ENCODE data around the genes NSF, MYL4 and TBX21.

- PRO-cap = no peak
- RAMPAGE, long total RNA = no peak
These were observed 72.2 kb downstream of the KANSL1 start for GRCh38 chr17:46120713-46121735.

DNA sequence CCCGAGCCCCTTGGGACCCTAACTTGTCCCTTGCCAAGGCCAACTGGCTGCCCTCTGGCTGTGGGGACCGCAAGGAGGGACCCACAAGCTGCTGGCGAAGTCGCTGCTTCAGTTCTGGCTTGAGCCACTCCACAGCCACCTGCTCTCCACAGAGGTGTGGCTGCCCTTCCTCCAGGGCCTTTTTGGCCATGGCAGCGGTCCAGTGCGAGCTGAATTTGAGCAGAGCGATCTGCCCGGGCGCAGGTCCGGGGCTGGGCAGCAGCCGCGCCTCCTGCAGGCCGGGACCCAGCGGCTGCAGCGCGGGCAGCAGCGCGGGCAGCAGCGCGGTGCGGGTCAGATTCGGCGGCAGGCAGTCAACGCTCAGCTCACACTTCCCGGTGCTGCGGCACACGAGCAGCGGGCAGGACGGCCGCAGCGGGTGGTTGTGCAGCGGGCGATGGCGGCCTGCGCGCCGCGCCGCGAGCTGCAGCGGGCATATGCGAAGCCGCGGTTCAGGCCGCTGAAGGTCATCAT is 35.0 kb upstream of the LRRC37A start:
- PRO-cap = bidirectional peak, plus-strand start at position 336 of the sequence, minus-strand start at position 404 of the sequence
- RAMPAGE, long total RNA = no peak

DNA sequence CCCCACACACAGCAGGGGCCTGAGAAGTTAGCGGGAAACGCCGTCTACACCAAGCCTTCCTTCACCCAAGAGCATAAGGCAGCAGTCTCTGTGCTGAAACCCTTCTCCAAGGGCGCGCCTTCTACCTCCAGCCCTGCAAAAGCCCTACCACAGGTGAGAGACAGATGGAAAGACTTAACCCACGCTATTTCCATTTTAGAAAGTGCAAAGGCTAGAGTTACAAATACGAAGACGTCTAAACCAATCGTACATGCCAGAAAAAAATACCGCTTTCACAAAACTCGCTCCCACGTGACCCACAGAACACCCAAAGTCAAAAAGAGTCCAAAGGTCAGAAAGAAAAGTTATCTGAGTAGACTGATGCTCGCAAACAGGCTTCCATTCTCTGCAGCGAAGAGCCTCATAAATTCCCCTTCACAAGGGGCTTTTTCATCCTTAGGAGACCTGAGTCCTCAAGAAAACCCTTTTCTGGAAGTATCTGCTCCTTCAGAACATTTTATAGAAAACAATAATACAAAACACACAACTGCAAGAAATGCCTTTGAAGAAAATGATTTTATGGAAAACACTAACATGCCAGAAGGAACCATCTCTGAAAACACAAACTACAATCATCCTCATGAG is 30.6 kb downstream of the ARL17A start:
- PRO-cap = no peak
- RAMPAGE, long total RNA = no peak

DNA sequence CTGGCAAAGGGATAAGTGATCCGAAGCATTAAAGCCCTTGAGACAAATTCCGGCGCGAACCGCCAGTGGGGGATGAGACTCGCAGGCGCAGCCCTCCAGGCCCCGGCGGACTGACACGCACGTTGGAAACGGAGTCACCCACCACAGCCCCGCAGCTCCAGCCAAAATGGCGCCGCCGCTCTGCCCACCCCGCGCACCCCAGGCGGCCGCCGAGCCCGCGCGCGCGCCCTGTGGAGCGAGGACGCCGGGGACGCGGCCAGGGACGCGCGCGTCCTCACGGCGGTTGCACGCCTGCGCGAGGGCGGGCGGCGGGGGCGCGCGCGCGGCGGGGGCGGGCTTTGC is at the start of gene NSF:
Gene NSF, plus strand, starts transcription at position 279 of the 342 bp plus-strand sequence.
- PRO-cap = no peak
- RAMPAGE, long total RNA = no peak

- PRO-cap = no peak
- RAMPAGE, long total RNA = no peak
These were observed 106.0 kb downstream of the WNT3 start for GRCh38 chr17:46712314-46713096.

DNA sequence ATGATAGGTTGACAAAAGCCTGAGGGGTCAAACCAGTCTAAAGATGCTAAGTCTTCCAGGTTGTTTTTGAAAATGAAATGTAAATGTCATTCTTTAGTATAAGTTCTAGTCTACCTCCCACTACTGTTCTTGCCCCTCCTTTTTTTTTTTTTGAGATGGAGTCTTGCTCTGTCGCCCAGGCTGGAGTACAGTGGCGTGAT is 102.5 kb downstream of the WNT3 start:
- PRO-cap = no peak
- RAMPAGE, long total RNA = no peak

GRCh38 chr17:46942418-46943200 is 19.6 kb downstream of the GOSR2 start:
- PRO-cap = unidirectional peak, plus-strand start at chr17:46942833
- RAMPAGE, long total RNA = no peak

DNA sequence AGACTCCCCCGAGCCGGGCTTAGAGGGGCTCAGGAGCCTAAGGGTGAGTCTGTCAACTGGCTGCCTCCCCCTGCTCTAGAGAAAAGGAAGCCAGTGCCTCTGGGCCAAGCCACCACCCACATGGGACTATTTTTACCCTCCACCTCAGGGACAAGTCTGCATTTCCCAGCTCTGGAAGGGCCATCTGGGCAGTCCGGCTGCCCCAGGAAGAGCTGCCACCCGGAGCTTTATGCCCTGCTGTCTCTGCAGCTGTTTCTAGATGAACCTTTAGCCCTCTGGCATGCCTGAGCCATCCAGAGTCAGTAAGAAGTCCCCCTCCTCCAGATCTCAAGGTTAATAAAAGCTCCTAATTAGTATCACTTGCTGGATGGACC is 5.3 kb upstream of the RPRML start:
- PRO-cap = no peak
- RAMPAGE, long total RNA = no peak

DNA sequence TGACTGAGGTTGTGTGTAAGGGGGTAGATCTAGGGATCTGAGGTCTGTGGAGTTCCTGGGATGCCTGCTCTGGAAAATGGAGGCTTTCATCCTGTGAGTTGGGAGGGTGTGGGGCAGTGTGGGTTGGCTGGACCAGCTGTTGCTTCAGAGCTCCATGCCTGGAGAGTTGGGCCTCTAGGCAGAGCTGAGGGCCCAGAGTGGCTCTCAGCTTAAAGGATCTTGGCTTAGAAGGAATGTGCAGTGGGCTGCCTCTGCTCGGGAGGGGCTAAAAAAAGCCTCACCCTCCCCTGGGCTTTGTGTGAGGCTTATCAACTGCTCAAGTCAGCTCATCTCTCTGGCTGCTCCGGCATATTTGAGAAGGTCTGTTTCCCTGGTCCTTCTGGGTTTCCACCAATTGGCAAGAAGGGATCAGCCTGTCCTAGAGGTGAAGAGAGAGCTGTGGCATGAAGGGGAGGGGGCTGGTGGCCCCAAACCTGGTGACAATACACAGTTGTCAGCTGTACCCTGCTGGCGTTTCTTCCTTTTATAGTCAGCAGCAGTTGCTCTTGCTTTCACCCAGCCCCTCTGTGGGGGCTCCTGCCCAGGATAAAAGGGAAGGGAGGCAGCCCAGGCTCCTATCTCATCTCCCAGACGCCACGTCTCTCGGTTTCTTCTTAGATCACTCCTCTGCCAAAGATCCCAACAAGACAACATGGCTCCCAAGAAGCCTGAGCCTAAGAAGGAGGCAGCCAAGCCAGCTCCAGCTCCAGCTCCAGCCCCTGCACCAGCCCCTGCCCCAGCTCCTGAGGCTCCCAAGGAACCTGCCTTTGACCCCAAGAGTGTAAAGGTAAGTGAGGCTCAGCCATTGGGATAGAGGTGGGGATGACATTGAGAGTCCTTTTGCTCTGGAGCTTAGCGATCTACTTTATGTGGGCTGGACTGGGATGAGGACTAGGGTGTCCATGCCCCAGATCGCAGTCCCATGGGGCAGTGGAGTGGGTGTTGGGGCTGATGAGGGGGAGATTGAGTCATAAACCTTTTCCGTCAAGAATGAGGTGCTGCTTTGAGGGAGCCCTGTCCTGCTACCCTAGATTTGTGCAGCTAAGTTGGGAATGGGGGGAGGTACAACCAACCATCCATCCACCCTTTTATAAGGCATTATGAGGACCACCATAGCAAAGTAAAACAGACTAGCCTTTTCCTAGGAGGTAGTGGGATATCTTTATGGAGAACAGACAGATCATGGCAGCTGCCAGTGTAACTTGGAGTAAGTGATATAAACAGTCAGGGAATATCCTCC is at the start of gene MYL4:
Gene MYL4, plus strand, starts transcription at position 617 of the 1,279 bp plus-strand sequence.
- PRO-cap = no peak
- RAMPAGE, long total RNA = no peak

DNA sequence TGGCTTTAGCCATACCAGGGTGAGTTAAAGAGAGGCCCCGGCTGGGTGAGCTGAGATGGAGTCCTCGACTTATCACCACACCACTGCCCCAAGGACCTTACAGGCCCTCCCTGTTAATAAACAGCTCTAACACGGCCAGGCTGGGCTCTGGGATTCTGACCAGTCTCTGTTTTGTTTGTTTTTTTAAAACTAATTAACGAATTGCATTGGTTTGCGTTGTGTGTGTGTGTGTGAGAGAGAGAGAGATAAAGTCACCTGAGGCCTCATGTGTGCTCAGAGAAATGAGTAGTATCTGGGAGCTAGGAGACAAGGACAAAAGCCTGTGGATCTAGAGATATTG is 14.3 kb downstream of the MYL4 start:
- PRO-cap = no peak
- RAMPAGE, long total RNA = no peak

GRCh38 chr17:47664750-47665900 is 15.4 kb downstream of the KPNB1 start:
- PRO-cap = no peak
- RAMPAGE, long total RNA = no peak

DNA sequence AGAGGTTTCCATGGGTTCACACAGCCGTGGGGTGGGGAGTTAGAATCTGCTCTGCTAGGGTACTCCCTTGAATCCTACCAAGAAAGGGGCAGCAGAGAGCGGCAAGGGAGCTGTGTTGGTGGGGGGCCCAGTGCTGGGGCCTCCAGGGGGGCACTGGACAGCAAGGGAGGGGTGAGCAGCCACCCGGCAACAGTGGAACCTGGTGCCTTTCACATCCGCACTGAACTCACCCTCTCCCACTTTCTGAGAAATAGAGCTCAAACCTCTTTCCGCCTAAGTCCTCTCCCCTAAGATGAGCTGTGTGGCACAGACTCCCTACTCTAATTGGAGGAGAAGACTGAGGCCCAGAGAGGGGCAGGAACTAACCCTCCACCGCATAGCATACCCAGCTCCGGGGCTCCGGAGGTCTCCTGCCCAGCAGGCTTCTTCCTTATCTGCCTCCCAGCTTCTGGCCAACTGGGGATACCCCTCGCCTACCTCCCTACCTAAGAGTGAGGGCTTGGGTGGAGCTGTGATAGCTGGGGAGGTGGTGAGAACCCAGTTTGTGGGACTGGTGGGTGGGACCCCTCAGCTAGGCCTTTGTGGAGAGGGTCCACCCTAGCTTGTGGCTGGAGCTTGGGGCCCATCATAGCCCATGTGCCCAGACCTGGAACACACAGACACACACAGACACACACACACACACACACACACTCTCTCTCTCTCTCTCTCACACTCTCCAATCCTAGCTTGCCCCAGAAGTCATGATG is 6.9 kb downstream of the TBKBP1 start:
- PRO-cap = no peak
- RAMPAGE, long total RNA = no peak

GRCh38 chr17:47707111-47707931 is 13.4 kb downstream of the TBKBP1 start:
- PRO-cap = no peak
- RAMPAGE, long total RNA = no peak

DNA sequence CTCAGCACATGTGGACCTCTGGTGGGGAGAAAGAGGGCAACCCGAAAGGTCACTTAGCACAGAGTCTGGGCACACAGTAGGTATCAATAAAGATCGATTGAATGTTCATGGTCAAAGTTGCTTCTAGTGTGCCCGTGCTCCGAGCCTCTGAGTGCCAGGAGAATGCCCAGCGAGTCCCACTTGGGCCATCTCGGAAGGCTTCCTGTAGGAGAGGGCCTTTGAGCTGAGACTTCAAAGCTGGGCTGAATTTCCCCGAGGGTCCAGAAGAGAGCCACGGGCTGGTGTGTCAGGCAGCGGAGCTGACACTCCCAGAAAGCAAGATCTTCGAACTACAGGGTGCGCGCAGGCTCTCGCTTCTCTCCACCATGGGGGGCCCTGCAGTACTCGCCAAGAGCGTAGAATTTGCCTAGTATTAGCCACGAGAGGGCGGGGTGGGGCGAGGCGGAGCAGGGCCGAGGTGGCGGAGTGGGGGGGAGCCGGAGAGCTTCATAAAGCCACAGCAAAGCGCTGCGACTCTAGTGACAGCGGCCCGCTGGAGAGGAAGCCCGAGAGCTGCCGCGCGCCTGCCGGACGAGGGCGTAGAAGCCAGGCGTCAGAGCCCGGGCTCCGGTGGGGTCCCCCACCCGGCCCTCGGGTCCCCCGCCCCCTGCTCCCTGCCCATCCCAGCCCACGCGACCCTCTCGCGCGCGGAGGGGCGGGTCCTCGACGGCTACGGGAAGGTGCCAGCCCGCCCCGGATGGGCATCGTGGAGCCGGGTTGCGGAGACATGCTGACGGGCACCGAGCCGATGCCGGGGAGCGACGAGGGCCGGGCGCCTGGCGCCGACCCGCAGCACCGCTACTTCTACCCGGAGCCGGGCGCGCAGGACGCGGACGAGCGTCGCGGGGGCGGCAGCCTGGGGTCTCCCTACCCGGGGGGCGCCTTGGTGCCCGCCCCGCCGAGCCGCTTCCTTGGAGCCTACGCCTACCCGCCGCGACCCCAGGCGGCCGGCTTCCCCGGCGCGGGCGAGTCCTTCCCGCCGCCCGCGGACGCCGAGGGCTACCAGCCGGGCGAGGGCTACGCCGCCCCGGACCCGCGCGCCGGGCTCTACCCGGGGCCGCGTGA is at the start of gene TBX21:
Gene TBX21, plus strand, starts transcription at position 518 of the 1,104 bp plus-strand sequence.
- PRO-cap = unidirectional peak, plus-strand start at position 518 of the sequence
- RAMPAGE, long total RNA = no peak

DNA sequence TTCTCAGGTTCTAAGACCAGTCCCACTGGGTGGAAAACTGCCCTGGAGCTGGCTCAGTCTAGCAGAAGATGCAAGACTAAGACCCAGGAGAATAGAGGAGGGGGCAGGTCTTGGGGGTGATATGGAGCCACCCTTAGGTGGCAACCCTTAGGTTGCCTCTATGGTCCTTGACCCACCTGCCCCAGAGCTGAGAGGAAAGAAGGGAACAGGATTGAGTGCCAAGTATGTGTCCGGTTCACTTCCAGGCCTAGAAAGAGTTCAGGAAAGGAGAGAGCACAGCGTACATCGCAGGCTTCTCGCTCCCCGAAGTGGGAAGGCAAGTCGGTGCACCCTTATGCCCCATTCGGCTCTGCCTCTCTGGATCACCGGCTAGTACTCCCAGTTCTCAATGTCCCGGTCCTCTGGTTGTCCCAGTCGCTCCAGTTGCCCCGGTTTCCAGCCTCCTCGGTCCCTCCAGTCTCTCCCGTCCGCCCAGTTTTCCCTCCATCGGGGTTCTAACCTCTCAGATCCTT is 611 bp downstream of the SP6 start:
- PRO-cap = no peak
- RAMPAGE, long total RNA = no peak

DNA sequence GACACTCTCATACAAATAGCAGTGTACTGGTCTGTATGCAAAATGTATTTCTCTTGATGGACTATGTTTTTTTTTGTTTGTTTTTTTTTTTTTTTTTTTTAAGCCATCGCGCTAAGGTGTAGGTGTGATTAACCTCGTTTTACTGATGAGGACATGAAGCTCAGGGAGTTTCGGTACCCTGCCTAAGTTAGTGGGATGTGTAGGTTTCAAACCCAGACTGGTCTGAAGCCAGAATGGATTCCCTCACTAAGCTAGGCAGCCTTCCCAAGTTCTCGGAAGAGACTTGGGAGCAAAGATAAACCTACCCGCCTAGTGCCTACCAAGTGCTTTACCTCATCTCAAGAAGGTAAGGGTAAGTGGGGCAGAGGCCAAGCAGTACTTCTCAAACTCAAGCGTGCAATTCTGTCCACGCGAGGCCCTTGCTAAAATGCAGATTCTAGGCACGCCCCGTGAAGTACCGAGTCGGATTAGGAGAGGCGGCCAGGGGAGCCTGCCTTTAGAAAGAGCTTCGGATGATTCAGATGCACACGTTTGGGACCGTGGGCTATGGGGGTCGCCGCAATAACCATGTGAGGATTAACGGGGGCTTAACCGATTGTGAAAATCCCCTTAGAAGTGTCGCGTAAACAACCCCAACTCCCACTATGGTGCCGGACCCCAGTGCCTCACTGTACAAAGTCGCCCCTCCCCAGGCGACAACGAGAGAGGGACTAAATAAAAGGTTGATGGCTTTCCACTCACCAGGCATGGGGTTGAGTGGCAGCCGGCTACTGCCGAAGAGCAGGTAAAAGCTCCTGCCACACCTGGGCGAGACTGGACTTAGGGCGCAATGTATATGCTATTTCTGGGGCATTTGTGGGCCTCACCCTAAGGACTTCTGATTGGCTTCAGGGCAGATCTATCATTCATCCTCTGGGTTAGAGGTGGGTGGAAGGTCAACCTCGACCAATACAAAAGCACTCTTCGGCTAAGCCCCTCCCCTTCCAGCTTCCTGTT is 776 bp upstream of the SP2 start:
- PRO-cap = bidirectional peak, plus-strand start at position 499 of the sequence, minus-strand start at position 425 of the sequence; bidirectional peak, plus-strand start at position 740 of the sequence, minus-strand start at position 815 of the sequence
- RAMPAGE, long total RNA = no peak

- PRO-cap = no peak
- RAMPAGE, long total RNA = no peak
These were observed 299 bp upstream of the COPZ2 start for GRCh38 chr17:48038001-48038191.

DNA sequence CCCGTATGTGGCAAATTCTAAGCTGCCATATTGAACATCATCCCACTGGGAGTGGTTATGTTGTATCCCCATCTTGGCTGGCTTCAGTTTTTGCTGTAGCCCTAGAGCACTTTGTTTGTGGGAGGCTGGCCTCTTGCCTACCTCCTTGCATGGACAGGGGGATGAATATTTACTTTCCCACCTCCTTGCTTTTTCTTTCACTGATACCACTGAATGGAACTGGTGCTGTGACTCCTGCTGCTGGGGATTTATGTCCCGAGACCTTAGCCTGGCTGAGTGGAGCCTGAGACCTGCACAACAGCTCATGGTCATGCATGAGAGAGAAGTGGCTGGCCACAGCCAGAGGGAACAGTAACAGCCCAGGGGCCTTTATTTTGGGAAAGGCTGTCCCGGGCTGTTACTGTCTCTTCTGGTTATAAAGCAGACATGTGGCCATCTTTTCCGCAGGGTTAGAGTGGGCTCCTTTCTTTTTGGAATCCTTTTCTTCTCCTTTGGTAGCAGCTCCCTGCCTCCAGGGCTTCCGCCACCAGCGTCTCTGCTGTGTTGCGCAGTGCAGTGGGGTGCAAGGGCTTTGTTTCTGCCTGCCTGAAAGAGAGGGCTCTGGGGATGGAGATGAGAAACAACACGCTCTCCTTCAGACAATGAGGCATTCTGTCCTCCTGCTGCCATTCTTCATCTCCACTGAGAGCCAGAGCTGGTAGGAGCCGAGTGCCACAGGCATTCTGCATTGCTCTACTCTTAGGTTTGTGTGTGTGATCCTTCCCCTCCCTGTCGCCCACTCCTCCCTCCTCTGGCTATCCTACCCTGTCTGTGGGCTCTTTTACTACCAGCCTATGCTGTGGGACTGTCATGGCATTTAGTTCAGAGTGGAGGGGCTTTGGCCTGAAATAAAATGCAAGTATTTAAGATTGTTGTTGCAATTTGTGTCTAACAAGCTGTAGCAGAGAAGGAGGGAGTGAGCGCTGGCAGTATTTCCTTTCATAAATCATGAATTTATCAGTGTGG is 14.6 kb downstream of the SNX11 start:
- PRO-cap = no peak
- RAMPAGE, long total RNA = no peak

DNA sequence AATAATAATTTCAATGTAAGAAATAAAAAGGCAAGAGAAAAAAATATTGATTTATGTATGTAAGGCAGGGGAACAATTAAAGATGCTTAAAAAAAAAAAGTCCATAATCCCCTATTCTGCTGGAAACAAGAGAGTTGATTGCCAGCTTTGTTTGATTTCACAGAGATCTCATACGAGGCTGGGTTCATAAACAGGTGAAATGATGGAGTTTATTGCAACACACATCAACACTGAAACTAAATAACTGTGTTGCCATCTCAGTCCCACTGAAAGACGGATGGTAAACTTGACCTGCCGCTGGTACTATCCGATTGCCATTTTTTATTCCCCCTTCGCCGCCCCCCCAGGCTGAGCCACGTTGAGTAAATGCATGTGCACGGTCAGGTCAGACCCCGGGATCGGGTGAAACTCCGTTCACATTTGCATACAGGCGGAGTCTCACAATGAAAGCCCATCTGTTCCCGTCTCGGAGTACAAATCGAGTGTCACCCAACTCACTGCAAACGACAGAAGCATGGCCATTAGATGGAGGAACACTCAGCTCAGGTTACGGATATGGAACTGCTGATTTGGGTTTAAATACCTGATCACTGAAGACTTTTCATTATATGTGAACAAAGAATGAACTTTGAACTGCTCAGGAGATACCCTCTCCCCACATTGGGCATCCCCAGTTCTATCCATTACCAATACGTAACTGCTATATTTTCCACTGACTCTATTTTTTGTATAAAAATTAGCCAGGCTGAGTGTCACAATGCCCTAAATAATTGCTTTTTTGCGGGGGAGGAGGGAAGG is 119.1 kb downstream of the SKAP1 start:
- PRO-cap = no peak
- RAMPAGE, long total RNA = no peak

DNA sequence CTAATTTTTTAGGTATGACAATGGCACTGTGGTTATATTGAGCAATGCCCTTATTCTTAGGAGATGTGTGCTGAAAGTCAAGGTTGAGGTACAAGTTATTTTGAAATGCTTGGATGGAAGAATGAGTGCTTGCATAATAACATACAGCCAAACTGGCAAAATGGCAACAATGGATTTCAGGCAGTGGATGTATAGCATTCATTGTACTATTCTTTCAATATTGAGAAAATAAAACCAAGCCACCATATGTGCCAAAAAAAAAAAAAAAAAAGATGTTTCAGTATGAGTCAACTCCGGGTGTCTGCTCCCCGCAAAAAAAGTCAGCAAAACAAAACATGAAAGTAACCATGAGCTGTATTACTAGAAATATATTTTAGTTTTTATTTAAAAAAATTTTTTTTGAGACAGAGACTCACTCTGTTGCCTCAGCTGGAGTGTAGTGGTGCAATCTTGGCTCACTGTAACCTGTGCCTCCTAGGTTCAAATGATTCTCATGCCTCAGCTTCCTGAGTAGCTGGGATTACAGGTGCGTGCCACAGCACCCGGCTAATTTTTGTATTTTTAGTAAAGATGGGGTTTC is 19.8 kb downstream of the HOXB1 start:
- PRO-cap = no peak
- RAMPAGE, long total RNA = no peak

Measured in GM23338 (cell line).